H1 (cell line): ENCODE data around the genes NID2, STYX and CNIH1.

GRCh38 chr14:52068717-52069138, at the start of gene NID2:
Gene NID2 (minus strand): TSS chr14:52069059.
- RRBS: 1% methylated on average over 10 of the region's 42 CpGs
CAGE:
- cytosol, long polyA plus RNA: no peak
- long polyA plus RNA: no peak
- nucleus, long polyA plus RNA: start-site peak on the minus strand at chr14:52068997-52069069, 106 reads

GRCh38 chr14:52069325-52070066, 637 bp upstream of the NID2 start:
- RRBS: 3% methylated on average over 4 of the region's 53 CpGs
CAGE:
- cytosol, long polyA plus RNA: no peak
- long polyA plus RNA: no peak
- nucleus, long polyA plus RNA: no peak

- RRBS: no CpG with 5 or more reads among the region's 20 CpGs
CAGE:
- cytosol, long polyA plus RNA: no peak
- long polyA plus RNA: no peak
- nucleus, long polyA plus RNA: no peak
Measured at GRCh38 chr14:52269104-52269725, 1.7 kb downstream of the PTGDR start.

- RRBS: 1% methylated on average over 15 of the region's 69 CpGs
CAGE:
- cytosol, long polyA plus RNA: start-site peak on the plus strand at chr14:52730151-52730234, 846 reads
- long polyA plus RNA: start-site peak on the plus strand at chr14:52730147-52730234, 687 and 555 reads in 2 replicates
- nucleus, long polyA plus RNA: start-site peak on the plus strand at chr14:52730147-52730230, 434 reads
Measured at GRCh38 chr14:52730073-52731113, at the start of gene STYX. Gene STYX (plus strand): TSS chr14:52730166.

DNA sequence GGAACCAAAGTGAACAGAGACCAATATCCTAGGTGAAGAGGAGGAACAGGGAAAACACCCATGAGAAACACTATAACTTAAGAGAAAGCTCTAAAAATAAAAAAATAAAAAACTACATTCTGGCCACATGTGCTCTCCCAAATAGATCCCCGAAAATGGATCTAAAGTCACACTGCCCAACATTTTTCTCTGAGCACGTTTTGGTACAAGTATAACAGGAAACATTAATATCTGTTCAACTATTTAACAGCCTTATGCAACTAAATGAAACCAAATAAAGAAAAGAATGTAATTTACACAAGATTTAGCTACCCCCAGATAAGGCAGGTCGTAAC, 31.1 kb downstream of the FERMT2 start:
- RRBS: no CpG with 5 or more reads among the region's 3 CpGs
CAGE:
- cytosol, long polyA plus RNA: no peak
- long polyA plus RNA: no peak
- nucleus, long polyA plus RNA: no peak

DNA sequence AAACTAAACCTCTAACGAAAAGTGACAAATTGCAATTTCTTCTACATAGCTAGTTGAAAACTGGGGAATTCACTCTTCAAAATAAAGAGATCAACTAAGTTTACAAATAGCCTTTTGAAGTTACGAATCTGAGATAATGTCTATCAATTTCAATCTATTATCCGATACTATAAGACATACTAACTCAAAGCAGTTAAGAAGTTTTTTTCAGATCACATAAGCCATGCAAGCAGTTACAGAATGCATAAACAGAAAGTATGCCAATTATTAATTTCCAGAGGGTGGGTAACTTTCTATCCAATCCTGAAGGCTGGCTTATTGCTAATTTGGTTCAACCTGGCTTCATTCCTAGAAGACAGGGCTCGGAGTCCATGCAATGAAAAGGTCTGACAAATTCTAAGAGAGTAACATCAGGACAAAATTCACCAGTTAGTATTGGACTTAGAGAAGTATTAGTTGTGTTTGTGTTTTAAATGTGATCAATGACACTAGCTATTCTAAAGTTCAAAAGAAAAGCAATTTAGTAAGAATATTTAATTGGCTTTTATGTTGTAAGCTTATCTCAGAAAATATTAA, 15.0 kb downstream of the FERMT2 start:
- RRBS: no CpG with 5 or more reads among the region's 4 CpGs
CAGE:
- cytosol, long polyA plus RNA: no peak
- long polyA plus RNA: no peak
- nucleus, long polyA plus RNA: no peak

DNA sequence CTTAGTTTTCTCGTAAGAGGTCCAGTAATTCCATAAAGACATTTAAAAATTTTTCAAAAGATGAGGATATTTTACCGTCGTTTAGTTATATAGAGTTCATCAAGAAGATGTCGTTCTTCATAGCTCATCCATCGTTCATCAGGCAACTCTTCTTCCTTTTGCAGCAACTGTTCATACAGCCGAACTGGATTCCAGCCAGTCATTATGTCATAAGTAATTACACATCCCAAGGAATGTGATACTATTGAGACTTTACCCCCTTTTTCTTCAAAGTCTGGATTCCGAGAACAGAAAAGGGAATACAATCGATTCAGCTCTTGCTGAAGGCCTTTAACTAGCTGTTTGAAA, 90.3 kb downstream of the DDHD1 start:
- RRBS: no CpG with 5 or more reads among the region's 8 CpGs
CAGE:
- cytosol, long polyA plus RNA: no peak
- long polyA plus RNA: no peak
- nucleus, long polyA plus RNA: no peak

GRCh38 chr14:53217369-53218118, 64.4 kb upstream of the DDHD1 start:
- RRBS: 1% methylated on average over 8 of the region's 42 CpGs
CAGE:
- cytosol, long polyA plus RNA: start-site peak on the plus strand at chr14:53217594-53217610, 10 reads
- long polyA plus RNA: no peak
- nucleus, long polyA plus RNA: start-site peak on the plus strand at chr14:53217561-53217699, 27 reads

DNA sequence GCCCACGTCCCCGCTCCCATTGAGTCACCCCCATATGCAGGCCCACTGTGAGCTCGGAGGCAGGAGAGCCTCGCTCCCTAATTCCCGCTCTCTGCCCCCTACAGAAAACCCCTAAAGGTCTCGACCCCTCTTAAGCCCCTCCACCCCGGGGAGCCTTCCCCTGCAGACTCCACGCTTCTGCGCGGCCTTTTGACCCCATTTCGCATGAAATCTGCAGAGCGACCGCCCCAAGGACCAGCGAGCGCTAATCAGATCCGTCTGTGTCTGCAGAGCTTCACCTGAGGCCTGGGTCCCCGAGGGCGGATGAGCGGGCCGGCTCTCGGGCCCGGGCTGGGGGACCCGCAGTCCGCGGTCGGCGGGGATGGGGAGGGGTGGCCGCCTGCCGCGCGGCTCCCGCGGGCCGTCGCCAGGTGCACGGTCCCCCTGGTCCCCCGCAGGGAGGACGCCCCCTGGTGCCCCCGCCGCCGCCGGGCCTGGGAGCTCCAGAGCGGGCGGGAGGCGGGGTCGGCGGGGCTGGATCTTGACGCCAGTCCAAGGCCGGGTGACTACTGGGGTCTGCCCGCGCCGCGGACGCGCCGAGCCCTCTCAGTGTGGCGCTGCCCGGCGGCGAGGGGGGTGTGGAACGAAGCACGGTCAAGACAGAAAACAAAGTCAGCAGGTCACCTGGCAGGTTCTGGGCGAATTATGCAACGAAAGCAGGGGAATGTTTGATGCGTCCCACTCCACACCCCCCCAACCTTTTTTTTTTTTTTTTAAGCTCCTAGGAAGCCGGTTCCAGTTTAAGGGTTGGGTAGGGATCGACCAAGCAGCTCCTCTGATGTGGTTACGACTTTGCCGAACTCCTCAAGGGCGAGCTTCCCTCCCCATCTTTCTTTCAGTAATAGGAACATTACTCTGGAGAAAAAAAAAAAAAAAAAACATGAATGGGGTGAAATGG, 9.9 kb downstream of the BMP4 start:
- RRBS: 2% methylated on average over 17 of the region's 70 CpGs
CAGE:
- cytosol, long polyA plus RNA: no peak
- long polyA plus RNA: no peak
- nucleus, long polyA plus RNA: no peak

DNA sequence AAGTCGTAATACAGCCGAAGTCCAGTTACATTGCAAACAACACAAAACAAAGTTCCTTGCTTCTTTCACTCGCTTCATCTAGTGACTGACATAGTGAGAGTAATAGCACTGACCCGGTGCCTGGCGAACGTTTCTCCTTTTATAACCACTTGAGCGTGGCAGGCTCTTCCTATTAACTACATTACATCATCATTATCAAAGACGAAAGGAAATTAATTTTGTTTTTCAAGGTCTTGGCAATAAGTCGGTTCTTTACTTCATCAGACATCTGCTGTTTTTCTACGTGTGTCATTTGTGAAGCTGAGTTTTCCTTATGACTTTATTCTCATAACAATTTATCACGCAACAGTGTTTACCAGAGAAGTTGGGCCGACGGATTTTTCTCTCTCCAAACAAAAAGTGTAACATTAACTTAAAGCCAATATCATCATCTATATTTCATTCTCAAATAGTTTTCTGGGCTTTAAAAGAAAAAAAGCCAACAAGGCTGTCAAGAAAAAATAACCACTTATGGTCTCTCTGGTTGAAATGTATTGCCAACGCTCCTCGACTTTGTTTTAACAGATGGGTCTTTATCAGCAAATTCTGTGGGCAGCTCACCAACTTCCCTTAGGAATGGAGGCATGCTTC, 97.3 kb upstream of the CDKN3 start:
- RRBS: no CpG with 5 or more reads among the region's 15 CpGs
CAGE:
- cytosol, long polyA plus RNA: no peak
- long polyA plus RNA: no peak
- nucleus, long polyA plus RNA: no peak

DNA sequence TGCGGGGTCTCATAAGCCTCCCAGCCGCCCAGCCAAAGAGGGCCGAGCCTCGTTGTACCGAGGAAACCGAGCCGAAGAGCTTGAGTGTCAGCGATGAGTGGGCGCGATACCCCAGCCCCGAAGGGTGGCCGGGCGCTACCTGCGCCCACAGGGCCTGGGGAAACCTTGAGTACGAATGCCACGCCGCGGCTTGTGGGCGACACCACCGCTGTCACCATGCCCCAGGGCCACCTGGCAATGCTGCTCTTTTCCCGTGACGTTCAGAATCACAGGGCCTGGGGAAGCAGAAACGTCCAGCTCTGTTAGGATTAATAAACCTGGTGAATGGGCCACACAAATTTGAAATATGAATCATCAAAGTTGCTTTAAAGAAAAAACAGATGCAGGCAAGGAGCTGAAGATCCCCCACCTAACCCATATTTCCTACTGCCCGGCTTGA, 541 bp downstream of the CDKN3 start:
- RRBS: 60% methylated on average over 1 of the region's 24 CpGs
CAGE:
- cytosol, long polyA plus RNA: no peak
- long polyA plus RNA: no peak
- nucleus, long polyA plus RNA: no peak

DNA sequence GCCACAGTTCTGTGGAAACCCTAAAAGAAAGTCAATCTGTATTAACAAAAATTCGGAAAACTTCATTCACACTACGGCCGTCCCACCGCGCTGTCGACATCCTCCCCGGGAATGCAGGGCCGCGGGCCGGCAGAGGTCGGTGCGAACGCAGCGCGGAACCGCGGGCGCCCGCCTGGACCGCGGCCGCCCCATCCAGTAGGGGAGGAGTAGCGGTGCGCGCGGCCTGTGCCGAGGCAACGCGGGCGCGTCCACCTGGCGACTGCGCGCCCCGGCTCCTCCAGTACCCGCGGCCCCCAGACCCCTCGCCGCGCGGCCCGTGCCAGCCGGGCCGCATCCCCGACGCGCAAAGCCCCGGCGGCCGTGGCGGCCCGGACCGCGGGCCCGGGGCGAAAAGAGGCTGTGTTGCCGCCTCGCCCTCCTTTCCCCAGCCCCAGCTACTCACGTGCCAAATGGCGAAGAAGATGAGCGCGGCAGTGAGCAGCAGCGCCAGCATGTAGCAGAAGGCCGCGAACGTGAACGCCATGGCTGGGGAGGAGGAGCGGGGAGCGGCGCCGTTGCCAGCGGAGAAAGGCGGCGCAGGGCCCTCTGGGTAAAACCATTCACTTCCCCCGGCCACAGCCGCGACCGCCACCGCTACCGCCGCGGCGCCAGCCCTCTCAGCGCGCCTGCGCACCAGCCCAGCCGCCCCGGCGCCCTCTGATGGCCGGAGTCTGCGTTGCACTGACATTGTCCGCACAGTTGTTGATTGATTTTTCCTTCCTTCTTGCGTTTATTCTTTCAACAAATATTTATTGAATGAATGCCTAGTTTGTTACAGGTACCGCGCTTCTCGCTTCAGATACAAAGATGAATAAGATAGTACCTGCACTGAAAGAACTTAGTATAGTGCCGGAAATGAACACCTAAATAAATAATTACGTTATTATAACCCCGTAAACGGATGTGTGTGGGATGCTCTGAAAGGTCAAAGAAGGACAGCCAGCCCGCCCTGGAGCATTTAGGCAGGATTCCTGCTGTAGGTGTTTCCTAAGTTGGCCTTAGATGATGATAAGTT, at the start of gene CNIH1:
Gene CNIH1 (minus strand): TSS at position 570 of the 1,054 bp plus-strand sequence.
- RRBS: 1% methylated on average over 22 of the region's 101 CpGs
CAGE:
- cytosol, long polyA plus RNA: start-site peak on the minus strand centred at position 568 of the sequence, 85 bp wide, 1,671 reads
- long polyA plus RNA: start-site peak on the minus strand centred at position 584 of the sequence, 110 bp wide, 1,289 and 851 reads in 2 replicates
- nucleus, long polyA plus RNA: start-site peak on the minus strand centred at position 592 of the sequence, 130 bp wide, 910 reads

DNA sequence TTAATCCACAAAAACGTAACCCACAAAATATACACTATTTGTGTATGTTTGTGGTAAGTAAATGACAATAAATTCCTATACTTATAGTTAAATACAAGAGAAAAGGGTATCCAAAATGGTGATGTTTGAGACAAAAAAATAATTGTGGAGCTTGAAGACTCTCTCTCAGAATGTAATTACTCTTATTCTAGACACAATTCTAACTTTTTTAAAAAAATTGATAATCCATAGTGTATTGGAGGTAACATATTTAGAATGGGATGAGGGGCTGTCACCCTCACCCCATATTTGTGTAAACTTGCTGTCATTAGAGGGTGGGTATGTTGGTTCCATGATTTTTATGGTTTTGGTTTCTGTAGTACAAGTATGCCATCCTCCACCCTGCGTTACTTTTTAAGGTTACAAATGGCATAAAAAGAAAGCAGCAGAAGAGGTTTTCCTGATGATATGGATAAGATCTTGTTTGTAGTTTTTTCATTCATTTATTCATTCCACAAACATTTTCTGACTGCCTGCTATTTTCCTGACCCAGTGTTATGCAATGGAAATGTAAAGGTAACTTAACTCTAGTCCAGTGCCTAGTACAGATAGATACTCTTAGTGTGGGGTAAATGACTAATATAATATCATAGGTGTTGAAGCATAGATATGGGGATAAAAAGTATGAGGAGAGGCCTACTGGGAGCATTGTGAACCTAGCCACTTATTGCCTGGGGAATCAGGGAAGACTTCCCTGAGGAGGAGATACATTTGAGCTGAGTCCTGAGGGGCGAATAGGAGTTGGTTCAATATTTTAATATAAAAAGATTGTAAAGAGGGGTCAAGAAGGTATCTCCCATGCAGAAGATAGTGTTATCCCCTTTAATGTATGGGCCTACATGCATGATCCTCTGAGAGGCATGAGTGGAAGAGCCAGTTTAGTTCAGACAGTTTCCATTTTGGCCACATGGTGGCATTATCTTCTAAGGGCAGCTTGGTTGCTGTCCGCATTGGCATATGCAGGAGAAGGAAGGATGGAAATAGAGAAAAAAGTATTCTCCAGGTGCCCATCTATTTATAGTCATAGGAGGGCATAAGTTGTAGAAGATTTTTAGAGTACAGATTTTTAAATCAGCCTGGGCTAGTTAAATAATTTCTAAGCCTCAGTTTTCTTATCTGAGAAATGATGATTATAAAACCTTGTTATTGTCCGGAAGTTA, 5.0 kb downstream of the SAMD4A start:
- RRBS: no CpG with 5 or more reads among the region's 5 CpGs
CAGE:
- cytosol, long polyA plus RNA: no peak
- long polyA plus RNA: no peak
- nucleus, long polyA plus RNA: no peak

- RRBS: no CpG with 5 or more reads among the region's 3 CpGs
CAGE:
- cytosol, long polyA plus RNA: no peak
- long polyA plus RNA: no peak
- nucleus, long polyA plus RNA: no peak
Measured at GRCh38 chr14:54574141-54574543, 7.2 kb downstream of the SAMD4A start.

DNA sequence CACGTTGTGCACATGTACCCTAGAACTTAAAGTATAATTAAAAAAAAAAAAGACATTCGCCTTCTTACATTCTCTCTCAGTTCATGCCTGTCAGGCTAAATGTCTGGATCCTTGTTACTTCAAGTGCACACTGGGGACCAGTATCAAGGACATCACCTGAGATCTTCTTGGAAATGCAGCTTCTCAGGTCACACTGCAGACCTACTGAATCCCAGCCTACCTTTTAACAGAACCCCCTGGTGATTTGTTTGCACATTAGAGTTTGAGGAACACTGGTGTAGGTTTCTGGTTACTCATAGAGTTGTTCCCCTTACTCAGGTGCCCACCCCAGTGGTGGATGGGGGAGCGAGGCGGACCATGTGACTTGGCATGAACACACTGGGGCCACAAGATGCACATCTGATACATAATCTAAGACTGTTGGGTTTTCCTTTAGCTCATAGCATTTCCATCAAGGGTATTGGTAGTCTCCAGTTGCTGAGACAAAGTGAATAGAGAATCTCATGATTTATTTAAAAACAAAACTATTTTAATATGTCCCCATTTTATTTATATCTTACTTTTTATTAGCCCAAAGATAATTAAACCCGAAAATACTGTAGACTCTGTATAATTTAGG, 35.9 kb downstream of the SAMD4A start:
- RRBS: no CpG with 5 or more reads among the region's 5 CpGs
CAGE:
- cytosol, long polyA plus RNA: no peak
- long polyA plus RNA: no peak
- nucleus, long polyA plus RNA: no peak

DNA sequence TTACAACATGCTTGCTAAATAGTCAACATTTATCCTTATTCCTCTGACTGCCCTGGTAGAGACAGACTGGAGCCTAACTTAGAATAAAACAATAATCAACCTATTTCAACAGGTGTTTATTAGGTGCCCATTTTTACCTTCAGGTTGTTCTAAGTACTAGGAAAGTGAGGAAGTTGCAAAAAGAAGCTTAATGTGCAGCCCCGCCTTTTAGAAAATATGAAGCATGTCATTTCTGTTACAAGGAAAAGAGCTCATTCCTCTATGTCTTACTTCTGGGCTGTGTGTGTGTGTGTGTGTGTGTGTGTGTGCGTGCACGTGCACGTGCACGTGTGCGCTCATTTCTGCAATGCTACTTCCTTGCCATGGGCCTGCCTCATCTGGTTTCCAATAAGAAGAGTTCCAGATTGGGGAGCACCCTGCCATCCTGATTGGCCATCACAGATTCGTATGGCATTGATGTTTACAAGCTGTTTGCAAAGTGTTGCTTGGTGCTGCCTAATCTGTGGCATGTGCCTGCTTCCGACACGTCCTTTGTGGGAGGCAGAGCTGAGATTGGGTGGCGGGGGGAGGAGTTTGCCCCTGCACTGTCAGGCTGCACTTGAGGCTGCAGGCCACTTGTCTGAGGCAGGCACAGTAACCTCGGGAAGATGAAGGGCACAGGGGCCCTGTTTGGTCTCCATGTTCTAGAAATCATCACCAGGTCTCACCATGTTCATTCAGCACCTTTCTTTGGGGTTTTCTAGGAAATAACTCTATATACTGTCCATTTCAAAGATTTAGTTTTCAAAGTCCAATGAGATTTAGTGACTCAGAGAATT, 39.2 kb downstream of the SAMD4A start:
- RRBS: no CpG with 5 or more reads among the region's 11 CpGs
CAGE:
- cytosol, long polyA plus RNA: no peak
- long polyA plus RNA: no peak
- nucleus, long polyA plus RNA: no peak

- RRBS: no CpG with 5 or more reads among the region's 8 CpGs
CAGE:
- cytosol, long polyA plus RNA: no peak
- long polyA plus RNA: no peak
- nucleus, long polyA plus RNA: no peak
Measured at GRCh38 chr14:54675581-54676144, 108.7 kb downstream of the SAMD4A start.

DNA sequence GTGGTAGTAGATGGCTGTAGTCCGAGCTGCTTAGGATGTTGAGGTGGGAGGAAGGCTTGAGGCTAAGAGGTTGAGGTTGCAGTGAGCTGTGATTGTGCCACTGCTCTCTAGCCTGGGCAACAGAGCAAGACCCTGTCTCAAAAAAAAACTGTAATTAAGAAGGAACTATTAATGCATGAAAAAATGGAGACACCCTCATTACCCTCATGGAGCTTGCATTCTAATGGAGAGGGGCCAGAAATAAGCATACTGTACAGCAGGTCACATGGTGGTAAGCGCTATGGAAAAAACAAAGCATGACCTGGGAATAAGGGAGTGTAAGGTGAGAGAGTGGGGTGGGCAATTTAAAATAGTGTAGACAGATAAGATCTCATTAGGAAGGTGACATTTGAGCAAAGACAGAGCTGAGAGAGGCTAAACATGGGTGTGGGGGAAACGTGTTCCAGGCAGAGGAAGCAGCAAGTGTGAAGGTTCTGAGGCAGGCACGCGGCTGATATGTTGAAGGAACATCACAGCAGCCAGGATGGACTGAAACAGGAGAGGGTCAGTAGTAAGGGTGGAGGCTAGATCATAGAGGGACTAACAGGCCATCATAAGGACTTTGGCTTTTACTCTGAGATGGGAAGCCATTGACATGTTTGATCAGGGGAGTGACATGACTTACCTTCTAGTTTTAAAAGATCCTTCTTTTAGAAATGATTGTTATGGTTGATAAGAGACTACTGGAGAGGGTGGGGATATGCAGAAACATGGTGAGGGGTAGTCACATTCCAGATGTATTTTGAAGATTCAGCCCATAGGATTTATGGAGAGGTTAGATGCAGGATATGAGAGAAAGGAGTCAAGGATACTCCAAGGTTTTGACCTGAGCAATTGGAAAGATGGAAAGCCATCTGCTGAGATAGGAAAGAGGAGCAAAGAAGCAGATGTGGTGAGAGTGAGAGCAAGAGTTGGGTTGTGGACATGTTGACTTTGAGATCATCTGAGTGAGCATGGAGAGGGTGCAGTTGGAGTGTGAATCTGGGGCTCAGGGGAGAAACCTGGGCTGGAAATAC, 126.9 kb downstream of the SAMD4A start:
- RRBS: no CpG with 5 or more reads among the region's 5 CpGs
CAGE:
- cytosol, long polyA plus RNA: no peak
- long polyA plus RNA: no peak
- nucleus, long polyA plus RNA: no peak

- RRBS: no CpG with 5 or more reads among the region's 5 CpGs
CAGE:
- cytosol, long polyA plus RNA: no peak
- long polyA plus RNA: no peak
- nucleus, long polyA plus RNA: no peak
Measured at GRCh38 chr14:54702957-54703456, 136.1 kb downstream of the SAMD4A start.

- RRBS: no CpG with 5 or more reads among the region's 6 CpGs
CAGE:
- cytosol, long polyA plus RNA: no peak
- long polyA plus RNA: no peak
- nucleus, long polyA plus RNA: no peak
Measured at GRCh38 chr14:54730044-54730889, 163.3 kb downstream of the SAMD4A start.